Mesenchymal stem cell of the bone marrow (primary cell): ENCODE measurements around a stretch of chr19.

DNA sequence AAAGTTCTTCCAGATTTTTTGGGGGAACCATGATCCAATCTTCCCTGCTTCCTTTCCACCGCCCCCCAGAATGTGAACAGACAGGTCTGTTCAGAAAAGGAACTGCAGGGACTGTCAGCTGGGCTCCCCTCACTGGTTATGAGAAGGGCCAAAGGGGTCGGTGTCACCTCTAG, 4.6 kb downstream of the TRAPPC5 start:
- CAGE, long polyA plus RNA = no peak

DNA sequence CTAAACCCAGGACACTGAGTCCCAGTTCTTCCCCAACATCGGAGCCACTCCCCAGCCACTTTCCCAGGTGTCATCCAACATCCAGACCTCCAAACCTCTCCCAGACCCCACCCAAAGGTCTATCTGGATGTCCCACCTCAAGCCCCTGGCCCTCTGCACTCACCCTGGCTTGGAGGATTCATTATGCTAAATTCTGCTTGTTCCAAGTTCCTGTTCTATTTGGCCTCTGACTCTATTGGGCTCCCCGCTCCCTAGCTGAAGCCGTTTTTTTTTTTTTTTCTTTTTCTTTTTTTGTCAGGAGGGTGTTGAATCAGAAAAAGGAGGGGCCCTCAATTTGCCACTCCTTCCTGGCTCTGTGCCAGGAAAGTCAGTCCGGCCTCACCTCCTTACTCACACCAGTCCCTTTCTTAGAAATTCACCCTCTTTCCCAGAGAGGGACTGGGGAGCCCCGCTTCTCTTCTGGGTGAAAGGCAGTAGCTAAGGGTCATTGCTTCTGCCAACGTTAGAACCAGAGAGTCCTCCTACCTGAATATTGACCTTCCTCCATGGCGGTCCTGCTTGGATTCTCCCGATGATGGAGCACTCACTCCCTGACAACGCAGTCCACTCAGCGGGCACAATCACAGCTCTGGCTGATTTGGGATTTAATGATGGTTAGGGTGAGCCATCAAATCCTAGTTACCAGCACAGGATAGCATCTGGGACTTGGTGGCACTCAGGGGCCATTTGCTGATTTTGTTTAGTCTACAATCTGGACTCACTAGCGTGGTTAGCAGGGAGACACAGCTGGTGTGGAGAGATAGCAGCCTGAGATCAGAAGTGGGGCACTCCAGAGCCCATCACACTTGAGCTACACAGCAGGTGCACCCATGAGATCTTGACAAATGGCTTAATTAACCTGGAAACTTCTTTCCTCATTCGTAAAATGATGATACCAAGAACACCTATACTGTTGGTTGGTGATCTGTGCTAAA, 2.4 kb downstream of the FCER2 start:
- CAGE, long polyA plus RNA = no peak

- CAGE, long polyA plus RNA = no peak
Observed at GRCh38 chr19:7730594-7731228, 1.2 kb downstream of the CLEC4G start.

DNA sequence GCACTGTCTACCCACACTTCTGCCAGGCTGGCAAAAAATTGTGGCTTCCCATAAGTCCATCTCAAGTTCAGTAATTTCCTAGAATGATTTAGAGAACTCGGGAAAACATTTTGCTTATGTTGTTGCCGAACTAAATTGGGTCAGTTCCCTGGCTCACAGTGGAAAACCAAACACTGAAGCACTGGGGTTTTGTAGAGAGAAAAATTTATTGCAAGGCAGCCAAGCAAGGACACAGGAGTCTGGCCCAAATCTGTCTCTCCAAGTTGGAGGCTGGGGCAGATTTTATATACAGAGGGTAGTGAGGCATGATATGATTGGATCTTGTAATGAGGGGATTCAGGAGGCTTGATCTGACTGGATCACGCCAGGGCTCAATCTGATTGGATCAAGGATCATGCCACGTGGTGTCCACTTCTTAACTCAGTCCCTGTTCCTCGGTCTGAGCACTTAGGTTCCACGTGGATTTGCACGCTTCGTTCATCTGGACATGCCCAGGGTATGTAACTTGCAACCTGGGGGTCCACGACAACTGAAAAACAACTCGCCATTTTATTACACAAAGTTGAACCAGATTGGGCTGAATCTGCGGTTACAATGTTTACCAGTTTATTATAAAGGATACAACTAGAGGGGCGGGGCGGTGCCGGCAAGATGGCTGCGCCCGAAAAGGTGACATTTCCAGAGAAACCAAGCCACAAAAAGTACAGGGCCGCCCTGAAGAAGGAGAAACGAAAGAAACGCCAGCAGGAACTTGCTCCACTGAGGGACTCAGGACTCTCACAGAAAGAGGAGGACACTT, 7.3 kb downstream of the CD209 start:
- CAGE, long polyA plus RNA = no peak

DNA sequence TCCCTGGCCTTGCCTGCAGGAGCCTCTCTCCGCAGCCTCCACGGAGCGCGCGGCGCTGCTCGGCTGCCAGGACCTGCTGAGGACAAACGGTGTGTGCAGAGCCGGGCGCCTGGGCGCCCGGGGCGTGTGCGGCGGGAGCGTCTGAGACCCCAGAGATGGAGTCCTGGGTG, 25.1 kb downstream of the CLEC4M start:
- CAGE, long polyA plus RNA = no peak

DNA sequence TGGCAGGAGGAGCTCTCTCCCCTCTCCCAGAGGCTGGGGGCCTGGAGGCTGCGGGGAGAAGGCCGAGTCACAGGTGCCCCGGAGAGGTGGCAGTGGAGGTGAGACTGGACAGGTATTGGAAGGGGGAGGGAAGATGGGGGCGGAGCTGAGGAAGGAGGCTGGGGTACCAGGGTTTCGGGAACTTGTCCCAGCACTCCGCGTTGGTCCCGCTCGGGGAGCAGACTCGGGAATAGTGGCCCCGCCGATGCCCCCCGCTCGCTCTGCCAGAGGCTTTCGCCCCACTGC, 996 bp downstream of the PRR36 start:
- CAGE, long polyA plus RNA = no peak

DNA sequence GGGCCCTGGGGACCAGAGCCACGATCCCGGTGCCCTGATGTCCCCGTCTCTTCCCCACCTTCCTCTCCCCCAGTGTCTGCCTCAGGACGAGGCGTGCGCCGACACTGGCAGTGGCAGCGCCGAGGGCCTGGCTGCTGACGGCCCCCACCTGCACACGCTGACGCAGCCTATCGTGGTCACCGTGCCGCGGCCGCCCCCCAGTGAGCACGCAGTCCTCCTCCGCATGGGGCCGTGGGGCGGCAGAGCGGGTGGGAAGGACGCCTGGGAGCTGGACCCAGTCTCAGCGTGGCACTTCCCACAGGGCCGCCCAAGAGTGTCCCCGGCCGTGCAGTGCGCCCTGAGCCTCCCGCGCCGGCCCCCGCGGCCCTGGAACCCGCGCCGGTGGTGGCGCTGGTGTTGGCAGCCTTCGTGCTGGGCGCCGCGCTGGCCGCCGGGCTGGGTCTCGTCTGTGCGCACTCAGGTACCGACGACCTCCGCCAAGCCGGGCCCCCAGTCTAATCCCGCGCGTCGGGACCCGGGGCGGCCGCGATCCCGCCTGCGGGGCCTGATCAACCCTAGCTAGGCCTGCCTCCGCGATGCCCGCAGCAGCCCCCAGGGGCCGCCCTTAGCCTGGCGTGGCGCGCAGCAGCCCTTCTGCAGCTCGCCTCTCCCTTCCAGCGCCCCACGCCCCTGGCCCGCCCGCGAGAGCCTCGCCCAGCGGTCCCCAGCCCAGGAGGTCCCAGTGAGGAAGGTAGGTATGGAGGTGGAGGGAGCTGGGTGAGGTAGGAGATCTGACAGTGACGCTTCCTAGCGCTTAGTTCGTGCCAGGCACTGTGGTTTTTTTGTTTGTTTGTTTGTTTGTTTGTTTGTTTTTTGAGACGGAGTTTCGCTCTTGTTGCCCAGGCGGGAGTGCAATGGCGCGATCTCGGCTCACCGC, 2.5 kb upstream of the SNAPC2 start:
- CAGE, long polyA plus RNA = no peak

DNA sequence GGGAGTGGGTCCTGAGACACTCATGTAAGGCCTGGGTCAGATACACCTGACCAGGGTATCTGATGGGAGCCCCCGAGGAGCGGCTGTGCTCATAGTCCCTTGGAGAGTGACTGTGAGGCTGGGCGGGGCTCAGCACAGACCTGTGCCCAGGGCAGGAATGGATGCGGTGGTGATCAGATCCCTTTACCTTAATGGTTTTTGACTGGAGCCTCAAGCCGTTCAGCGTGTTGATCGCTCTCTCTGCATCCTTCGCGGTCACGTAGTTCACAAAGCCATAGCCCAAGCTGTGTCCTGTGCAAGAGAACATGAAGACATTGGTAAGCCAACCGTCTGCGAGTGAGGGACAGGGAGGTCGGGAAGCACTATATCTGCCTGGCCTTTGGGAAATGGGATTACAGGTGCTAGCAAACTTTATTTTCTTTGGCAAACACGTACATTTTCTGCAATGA, 24.5 kb downstream of the ELAVL1 start:
- CAGE, long polyA plus RNA = no peak

GRCh38 chr19:8009933-8010332, 4.5 kb upstream of the ELAVL1 start:
- CAGE, long polyA plus RNA = no peak

- CAGE, long polyA plus RNA = no peak
Observed at GRCh38 chr19:8050751-8051104, 1.8 kb upstream of the CCL25 start.

- CAGE, long polyA plus RNA = no peak
Observed at GRCh38 chr19:8213987-8215085, 5.2 kb downstream of the CERS4 start.

DNA sequence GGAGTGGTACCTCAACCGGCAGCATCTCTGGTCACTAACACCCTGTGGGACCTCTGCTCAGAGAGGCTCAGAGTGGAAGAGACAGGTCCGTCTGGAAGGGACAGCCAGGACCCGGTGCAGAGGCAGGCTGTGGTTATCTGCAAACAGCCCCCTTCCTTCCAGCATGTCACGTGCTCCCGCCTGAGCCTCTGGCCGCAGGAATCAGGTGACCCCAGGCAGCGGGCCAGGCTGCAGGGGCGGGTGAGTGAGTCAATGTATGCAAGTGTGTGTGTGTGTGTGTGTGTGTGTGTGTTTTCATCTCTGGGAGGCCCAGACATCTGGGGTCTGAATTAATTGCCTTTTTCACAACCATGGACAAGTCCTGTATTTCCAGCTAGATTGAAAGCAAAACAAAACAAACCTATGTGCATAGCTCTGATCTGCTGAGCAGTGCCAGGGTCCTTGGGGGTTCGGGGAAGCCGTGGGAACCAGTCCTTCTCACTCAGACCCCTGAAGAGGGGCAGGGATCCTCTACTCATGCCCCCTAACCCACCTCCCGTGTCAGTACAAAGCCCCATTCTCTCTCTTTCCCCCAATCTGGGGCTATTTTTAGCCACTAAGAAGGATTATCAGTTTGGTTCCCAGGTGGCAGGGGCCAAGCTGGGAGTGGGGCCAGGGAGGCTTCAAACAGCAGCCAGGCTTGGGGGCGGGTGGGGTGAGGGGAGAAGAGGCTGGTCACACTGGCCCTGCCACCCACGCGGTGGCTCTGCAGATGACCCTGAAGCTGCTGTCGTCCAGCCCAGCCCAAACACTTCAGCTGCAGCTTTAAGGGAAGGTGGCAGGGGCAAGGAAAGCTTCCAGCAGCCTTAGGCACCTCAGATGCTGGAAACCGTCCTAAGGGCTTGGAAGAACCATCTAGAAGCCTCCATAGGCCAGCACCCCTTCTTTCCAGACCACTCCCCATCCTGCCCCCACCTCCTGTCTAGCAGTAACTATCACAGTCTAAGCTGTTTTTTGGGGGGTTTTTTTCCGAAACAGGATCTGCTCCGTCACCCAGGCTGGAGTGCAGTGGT, 31.5 kb downstream of the CERS4 start:
- CAGE, long polyA plus RNA = no peak

GRCh38 chr19:8306124-8306940, 1.8 kb downstream of the CD320 start:
- CAGE, long polyA plus RNA = no peak

- CAGE, long polyA plus RNA = no peak
Observed at GRCh38 chr19:8308516-8308996, 398 bp upstream of the CD320 start.

DNA sequence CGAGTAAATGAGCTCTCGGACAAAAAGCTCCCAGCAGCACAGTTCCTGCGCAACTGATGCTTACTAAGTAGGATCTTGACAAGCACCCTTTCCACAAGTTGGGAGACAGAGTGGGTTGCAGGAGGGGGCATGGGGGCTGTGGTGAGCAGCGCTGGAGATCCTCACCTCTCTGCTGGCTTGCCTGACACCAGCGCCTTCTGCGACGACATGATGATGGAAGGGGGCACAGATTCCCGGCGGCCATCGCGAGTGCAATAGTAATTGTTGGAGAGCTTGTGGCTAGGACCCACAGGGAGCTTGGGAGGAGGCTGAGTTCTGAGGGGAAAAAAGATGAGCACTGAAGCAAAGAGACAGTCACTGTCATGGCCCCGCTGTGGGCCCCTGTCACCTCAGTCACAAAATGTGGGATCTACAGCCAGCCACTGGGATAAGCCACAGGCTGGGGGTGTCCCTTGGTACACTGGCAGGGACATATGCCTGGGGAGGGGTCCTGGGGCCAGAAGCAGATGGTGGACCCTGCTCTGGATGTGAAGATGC, 4.8 kb downstream of the NDUFA7 start:
- CAGE, long polyA plus RNA = no peak

DNA sequence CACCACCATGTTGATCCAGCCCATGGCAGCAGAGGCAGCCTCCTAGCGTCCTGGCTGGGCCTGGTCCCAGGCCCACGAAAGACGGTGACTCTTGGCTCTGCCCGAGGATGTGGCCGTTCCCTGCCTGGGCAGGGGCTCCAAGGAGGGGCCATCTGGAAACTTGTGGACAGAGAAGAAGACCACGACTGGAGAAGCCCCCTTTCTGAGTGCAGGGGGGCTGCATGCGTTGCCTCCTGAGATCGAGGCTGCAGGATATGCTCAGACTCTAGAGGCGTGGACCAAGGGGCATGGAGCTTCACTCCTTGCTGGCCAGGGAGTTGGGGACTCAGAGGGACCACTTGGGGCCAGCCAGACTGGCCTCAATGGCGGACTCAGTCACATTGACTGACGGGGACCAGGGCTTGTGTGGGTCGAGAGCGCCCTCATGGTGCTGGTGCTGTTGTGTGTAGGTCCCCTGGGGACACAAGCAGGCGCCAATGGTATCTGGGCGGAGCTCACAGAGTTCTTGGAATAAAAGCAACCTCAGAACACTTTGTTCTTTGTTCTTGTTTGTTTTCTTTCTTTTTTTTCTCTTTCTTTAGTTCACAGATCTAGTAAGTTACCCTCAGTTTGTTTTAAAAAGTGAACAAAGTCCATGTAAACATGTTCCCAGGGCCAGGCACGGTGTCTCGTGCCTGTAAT, 10.0 kb downstream of the ANGPTL4 start:
- CAGE, long polyA plus RNA = no peak

GRCh38 chr19:8403184-8404357, 9.5 kb upstream of the MARCHF2 start:
- CAGE, long polyA plus RNA = no peak

DNA sequence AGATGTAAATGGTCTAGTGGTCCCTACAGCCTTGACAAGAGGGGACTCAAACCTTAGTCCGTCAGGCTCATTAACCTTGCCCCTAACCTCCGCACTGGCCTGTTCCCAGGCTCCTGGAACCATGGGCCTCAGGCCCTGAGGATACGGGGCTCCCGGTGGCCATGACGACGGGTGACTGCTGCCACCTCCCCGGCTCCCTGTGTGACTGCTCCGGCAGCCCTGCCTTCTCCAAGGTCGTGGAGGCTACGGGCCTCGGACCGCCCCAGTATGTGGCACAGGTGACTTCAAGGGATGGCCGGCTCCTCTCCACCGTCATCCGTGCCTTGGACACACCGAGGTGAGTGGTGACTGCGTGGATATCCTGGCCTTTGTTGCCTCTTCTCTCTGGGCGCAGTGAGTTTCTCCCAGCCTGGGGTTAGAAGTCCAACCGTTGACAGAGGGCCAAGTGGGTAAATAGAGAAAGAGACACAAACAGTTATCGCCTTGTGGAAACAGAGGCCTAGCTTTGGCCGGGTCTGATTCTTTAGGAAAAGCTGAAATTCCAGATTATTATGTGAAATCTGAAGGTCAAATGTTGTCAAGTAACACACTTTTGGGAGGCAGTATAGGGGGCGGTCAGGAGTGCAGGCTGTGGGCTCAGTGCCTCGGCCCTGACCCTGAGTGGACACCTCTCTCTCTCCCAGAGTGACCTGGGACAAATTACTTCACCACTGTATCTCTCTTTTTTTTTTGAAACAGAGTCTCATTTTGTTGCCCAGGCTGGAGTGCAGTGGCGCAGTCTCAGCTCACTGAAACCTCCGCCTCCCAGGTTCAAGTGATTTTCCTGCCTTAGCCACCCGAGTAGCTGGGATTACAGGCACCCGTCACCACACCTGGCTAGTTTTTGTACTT, 8.8 kb downstream of the MARCHF2 start:
- CAGE, long polyA plus RNA = no peak

DNA sequence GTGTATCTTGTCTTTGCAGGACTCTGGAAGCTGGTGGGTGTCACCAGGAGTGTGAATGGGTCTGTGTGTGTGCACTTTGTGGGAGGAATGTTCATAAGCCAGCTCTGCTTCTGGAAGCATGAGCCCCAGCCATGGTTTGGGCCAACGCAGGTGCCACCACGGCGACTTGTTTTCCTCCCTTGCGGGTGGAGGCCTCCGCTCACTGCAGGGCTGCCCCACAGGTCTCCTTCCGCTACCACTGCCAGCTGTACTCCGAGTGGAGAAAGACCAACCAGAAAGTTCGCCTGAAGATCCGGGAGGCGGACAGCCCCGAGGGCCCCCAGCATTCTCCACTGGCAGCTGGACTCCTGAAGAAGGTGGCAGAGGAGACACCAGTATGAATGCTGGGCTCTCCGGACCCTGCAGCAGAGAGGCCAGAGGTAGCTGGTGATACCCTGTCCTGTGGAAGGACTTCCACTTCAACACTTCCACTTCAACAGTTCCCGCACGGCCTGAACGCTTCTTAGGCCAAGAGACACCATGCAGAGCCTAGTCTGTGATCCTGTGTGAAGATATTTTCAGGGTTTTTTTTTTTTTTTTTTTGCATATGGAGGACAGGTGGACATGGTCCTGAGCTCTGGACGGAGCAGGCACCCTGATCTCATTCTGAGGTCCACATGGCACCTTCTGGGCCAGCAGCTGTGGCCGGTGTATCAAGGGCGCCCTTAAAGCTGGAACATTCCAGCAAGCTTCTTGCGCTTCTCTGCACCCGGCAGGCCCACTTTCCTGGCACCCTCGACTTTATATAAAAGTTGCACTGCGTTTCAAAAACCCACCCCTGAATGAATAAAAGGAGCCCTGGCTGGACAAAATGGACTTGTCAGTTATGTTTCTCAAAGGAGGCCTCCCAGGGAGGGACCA, 6.4 kb upstream of the HNRNPM start:
- CAGE, long polyA plus RNA = no peak

- CAGE, long polyA plus RNA = no peak
Observed at GRCh38 chr19:8468508-8469404, 24.0 kb downstream of the HNRNPM start.